ENCODE results near the genes PPM1K and HERC3.

GRCh38 chr4:87118695-87119355, 101.6 kb downstream of the KLHL8 start:
- PRO-cap = no peak
- RAMPAGE, long total RNA, 2 experiments = no peak in any of the 2 experiments

DNA sequence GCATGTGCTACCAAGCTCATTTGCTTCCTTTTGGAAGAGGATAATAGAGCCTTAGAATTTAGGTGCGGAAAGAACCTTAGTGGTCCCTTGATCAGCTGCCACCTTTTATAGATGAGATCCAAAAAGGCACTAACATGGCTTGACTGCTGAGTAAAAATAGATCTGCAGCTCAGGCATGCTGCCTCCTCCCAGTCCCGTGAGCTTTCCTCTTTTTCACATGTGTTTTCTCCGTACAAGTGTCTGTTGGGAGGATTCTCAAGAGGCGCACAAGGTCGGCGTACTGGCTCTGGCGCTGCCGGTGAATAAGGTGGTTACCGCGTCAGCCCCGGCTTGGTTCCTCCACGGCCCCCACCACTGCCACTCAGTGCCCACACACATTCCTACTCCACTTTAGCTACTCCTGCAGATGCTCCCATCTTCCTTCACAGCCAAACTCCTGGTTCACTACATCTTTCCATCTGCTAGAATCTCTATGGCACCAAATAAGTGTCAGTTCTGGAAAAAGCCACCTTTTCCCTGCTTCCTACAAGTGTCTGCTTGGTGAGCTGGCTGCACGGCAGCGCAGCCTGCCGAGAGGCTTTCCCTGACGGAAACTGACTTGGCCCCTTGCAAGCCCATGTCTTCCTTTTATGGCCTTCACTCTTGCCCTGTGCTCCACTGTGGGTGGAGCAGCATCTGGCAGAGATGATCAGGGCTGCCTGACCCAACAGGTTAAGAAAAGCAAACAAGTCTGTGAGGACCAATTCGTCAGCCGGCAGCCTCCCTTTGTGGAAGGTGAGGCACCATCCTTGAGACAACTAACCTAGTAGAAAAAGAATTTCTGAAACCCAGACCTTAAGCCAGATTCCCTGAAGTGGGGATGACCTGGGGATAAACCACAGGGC, 99.8 kb downstream of the KLHL8 start:
- PRO-cap = no peak
- RAMPAGE, long total RNA, 2 experiments = no peak in any of the 2 experiments

- PRO-cap = no peak
- RAMPAGE, long total RNA, 2 experiments = no peak in any of the 2 experiments
These were observed 764 bp downstream of the HSD17B13 start for GRCh38 chr4:87321765-87322471.

- PRO-cap = bidirectional peak, plus-strand start at chr4:87423921, minus-strand start at chr4:87423906
- RAMPAGE, long total RNA, 2 experiments = no peak in any of the 2 experiments
These were observed 1.3 kb downstream of the NUDT9 start for GRCh38 chr4:87423502-87424207.

DNA sequence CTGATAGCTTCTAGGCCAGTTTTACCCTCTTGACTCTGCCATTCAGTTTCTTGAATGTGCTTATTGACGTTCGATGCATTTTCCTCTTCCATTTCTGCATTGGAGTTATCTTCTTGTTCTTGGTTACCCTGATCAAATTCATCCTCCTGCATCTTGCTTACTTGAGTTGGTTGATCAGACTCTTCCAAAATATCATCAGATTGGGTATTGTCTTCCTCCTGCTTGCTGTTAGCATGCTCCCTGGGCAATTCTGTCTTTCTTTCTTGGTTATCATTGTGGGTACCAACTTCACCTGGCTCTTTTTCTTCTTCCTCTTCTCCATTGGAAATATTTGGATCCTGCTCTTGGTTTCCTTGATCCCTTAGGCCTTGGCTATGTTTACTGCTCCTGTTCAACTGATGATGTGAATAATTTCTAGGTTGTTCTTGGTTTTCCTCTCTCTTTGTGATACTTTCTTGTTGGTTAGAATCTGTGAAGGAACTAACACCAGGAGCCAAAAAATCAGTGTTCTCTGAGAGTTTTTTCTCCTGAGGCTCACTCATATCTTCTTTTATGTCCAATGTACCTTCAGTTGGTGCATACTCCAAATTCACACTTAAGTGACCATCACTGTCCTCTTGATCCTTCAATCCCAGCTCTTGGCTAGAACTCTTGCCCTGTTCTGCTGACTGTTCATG, 35.2 kb downstream of the SPARCL1 start:
- PRO-cap = no peak
- RAMPAGE, long total RNA, 2 experiments = no peak in any of the 2 experiments

- PRO-cap = no peak
- RAMPAGE, long total RNA, 2 experiments = no peak in any of the 2 experiments
These were observed 28.0 kb downstream of the DMP1 start for GRCh38 chr4:87678142-87678367.

GRCh38 chr4:88009963-88010253, 2.5 kb downstream of the PKD2 start:
- PRO-cap = no peak
- RAMPAGE, long total RNA, 2 experiments = no peak in any of the 2 experiments

GRCh38 chr4:88283770-88284842, at the start of gene PPM1K:
Gene PPM1K, minus strand, starts transcription at chr4:88284561.
- PRO-cap = bidirectional peak, plus-strand start at chr4:88283958, minus-strand start at chr4:88283910; bidirectional peak, plus-strand start at chr4:88284119, minus-strand start at chr4:88284125; bidirectional peak, plus-strand start at chr4:88284226, minus-strand start at chr4:88284185; bidirectional peak, plus-strand start at chr4:88284932, minus-strand start at chr4:88284561
- RAMPAGE, long total RNA, 2 experiments = start-site peak on the minus strand in 1 of 2 experiments, at chr4:88284547-88284582 at its widest, 164 reads per replicate

- PRO-cap = bidirectional peak, plus-strand start at chr4:88457454, minus-strand start at chr4:88457369
- RAMPAGE, long total RNA, 2 experiments = no peak in any of the 2 experiments
These were observed 620 bp downstream of the HERC5 start for GRCh38 chr4:88457286-88458192.

DNA sequence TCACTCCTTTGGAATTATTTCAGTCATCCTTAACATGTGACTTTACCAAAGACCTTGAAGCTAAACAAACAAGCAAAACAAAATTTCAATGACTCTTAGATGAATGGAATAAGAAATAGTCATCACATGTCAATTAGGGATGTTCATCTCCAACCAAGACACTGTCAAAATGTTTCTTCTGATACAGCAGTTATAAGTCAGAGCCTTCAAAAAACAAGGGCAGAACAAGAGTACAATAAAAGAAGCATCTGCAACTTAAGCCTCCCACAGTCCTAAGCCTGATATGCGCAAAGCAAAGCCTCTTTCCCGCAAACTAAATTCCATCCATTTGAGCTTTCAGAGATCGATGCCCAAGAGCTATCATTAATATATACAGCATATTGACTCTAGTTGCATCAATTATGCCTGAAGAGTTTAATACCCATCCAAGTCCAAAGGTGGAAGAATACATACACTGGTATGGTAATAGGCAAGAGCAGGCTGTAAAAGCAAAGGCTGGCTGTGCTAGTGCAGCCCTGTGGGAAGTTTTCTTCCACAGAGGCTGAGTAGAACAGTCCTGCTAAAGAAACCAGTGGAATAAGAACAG, 2.3 kb downstream of the PIGY start:
- PRO-cap = no peak
- RAMPAGE, long total RNA, 2 experiments = no peak in any of the 2 experiments

DNA sequence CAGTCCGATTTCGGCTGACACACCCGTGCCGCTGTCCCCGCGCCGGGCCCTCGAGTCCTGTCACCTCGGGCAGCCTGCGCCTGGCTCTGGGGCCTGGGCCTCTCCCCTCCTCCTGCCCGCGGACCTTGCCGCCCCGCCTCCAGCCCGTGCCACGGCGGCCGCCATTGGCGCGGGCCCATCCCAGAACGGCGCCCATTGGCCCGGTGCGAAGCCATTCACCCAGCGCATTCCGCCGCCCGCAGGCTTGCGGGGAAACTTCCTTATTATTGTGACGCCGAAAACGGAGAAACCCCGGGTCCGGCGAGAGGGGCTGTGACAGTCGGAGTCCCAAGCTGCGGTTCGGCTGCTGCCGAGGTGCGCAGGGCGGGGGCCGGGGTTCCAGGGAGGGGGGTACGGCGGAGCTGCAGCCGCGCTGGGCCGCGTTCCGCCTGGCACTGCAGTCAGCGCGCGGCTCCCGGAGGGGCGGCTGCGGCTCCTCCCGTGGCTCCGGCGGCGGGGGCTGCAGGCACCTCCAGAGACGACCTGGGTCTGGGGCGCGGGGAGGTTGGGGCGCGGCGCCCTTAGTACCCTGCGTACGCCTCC, at the start of gene HERC3:
HERC3 (plus strand) TSS at position 260 of the 582 bp plus-strand sequence.
- PRO-cap = bidirectional peak, plus-strand start at position 271 of the sequence, minus-strand start at position 59 of the sequence; bidirectional peak, plus-strand start at position 439 of the sequence, minus-strand start at position 436 of the sequence
- RAMPAGE, long total RNA, 2 experiments = start-site peak on the plus strand in 2 of 2 experiments, centred at positions 259 to 286 of the sequence, 31 to 88 reads per replicate

- PRO-cap = no peak
- RAMPAGE, long total RNA, 2 experiments = start-site peak on the plus strand in 1 of 2 experiments, at chr4:88708487-88708957 at its widest, 5 to 9 reads per replicate
These were observed 11.0 kb upstream of the NAP1L5 start for GRCh38 chr4:88708395-88709215.

DNA sequence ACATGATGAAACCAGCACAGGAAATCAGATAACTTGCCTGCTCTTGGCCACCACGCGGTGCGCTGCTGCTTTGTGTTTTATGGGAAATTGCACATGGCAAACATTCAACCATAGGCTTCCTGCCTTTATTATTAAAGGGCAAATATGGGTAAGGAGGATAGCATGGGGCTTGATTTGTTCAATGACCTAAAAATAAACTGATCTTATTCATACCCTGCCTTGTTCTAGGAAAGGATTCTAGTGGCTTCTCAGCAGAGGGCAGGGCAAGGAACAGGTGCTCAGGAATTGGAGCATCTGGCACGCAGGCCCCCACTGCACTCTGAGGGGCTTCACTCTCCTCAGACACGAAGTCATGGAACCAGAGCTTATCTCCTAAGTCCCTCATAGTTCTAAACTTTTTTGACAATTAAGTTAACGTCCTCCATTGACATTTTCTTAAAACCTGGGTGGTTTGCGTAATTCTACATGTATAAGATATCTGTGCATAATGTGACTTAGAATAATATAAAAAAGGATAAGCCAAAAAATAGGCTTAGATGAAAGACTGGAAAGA, 31.8 kb upstream of the NAP1L5 start:
- PRO-cap = no peak
- RAMPAGE, long total RNA, 2 experiments = no peak in any of the 2 experiments

GRCh38 chr4:88758624-88759769, 61.4 kb upstream of the NAP1L5 start:
- PRO-cap = no peak
- RAMPAGE, long total RNA, 2 experiments = no peak in any of the 2 experiments

DNA sequence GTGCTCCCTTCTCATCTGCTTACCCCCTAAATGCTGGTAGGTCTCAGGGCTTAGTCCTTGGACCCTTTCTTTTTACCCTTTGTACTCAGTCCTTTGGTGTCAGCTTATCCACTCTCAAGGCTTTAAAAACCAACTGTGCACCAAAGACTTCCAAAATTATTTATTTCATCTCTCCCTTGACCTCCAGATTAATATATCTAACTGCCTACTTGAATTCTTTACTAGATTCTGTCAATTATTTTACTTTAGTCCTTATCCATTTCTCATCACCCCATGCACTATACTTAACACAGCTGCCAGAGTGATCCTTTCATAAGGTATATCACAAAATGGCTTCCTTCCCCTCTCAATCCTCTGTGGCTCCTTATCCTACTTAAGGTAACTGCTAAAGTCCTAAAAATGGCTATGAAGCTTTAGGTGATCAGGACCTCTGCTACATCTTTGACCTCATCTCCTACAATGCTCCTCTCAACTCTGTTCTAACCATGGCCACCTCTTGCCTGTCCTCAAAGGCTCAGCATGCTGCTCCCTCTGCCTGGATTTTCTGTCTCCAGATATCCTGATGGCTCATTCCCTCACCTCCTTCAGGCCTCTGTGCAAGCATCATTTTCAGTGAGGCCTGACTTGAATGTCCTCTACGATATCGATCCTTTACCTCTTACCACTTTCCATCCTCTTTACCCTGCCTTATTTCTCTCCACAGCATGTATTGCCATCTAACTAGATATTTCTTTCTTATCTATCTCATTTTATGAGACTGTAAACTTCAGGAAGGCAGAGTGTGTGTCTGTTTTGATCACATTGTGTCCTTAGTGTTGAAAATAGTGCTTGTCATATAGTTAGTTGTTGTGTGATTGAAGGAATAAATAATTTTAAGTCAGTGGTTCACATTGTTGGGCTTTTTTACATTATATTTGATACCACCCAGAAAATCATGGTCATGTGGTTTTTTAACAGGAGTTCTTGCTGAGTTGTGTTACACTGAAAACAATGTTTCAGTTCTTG, 76.2 kb upstream of the NAP1L5 start:
- PRO-cap = no peak
- RAMPAGE, long total RNA, 2 experiments = no peak in any of the 2 experiments

GRCh38 chr4:89117150-89117438, 5.8 kb downstream of the TIGD2 start:
- PRO-cap = no peak
- RAMPAGE, long total RNA, 2 experiments = no peak in any of the 2 experiments

DNA sequence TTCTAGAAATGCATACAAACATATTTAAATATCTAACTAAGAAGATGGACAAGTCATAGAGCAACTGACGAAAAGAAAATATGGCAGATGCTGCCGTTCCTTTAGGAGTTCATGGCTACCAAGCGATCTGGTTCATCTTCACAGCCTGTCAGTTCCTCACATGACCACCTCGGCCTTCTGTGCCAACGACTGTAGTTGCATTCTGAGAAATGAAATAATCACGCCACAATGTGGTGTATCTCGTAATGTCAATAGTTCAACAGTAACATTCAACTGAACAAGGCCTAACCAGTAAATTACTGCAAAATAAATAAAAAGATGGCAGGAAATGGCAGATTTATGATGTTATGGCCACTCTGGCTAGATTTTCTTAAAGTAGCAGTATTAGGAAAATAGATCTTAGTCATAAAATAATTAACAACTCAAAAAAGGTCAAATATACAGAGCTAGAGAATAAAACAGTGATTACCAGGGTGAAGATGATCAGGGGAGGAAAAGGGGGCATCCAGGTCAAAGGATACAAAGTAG, 4.4 kb downstream of the GPRIN3 start:
- PRO-cap = no peak
- RAMPAGE, long total RNA, 2 experiments = no peak in any of the 2 experiments

DNA sequence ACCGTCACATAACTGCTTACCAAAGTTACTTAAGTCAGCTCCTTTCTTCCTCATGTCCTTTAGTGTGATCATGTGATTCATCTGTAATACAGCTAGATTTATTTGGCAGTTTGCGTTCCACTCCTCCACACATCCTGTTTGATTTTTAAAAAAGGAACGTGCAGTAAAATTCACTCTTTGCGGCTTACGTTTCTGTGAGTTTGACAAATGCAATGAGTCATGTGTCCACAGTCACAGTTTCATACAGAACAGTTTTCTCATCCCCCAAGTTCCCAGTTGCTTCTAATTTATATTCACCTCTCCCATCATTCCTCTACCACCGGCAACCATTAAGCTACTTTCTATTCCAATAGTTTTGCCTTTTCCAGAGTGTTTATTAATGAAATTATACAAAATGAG, 162.5 kb upstream of the GPRIN3 start:
- PRO-cap = no peak
- RAMPAGE, long total RNA, 2 experiments = no peak in any of the 2 experiments

DNA sequence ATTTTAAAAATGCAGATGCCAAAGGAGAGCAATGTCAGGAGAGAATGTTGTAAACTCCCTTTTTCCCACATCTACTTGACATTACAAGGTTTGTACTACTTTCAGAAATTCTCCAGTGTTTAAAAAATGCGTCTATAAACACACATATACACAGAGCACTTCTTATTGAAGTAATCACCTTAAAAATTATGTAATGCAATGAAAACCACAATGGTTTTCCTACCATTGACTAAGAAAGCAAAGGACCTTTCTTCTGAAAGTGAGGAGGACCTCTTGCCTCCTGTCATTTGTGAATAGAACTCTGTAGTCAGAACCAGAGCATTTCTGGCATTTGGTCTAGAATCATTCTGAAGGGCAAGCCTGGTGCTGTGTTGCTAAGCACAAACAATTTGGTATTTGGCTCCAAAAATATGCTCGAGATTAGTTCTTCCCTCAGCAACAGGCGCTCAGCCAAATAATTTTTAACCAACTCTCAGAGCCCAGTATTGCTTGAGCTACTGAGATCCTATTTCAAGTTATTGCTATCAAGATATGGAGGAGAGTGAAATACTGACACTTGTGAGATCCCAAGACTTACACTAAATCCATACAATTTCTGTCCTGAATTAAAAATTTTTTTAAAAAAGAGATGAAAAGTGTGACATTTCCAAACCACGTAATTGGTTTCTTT, 71.0 kb downstream of the SNCA start:
- PRO-cap = no peak
- RAMPAGE, long total RNA, 2 experiments = no peak in any of the 2 experiments

- PRO-cap = no peak
- RAMPAGE, long total RNA, 2 experiments = no peak in any of the 2 experiments
These were observed 7.5 kb downstream of the SNCA start for GRCh38 chr4:89829432-89829889.

Measured in body of pancreas (tissue), 2 donors.